Mesenchymal stem cell of the bone marrow (primary cell): ENCODE measurements around the gene UBLCP1.

- CAGE, long polyA plus RNA: no peak
These were observed 152.8 kb downstream of the SGCD start for GRCh38 chr5:156479671-156480233.

GRCh38 chr5:157233638-157233972 is 32.3 kb upstream of the CYFIP2 start:
- CAGE, long polyA plus RNA: no peak

GRCh38 chr5:157291275-157291817 is 25.4 kb downstream of the CYFIP2 start:
- CAGE, long polyA plus RNA: no peak

DNA sequence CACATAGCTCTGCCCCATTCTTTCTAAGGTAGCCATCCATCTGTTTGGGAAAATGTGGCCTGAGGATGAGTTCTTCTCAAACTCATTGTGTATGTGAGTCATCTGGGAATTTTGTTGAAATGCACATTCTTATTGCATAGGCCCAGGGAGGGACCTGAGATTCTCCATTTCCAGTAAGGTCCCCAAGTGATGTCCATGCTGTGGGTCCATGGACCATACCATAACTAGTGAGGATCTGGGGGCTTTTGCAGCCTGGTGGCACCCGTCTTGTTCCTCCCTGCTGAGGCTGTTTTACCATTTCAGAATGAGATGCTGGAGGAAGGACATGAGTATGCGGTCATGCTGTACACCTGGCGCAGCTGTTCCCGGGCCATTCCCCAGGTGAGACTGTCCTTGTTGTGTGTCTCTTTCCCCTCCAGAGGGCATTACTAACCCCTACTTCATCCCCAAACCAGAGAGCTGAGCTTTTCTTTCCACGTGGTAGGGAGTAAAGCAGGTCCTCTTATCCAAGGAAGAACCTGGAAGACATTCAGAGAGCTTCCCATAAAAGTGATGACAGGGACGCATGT is 28.6 kb downstream of the CYFIP2 start:
- CAGE, long polyA plus RNA: no peak

GRCh38 chr5:157845977-157846268 is 13.0 kb downstream of the CLINT1 start:
- CAGE, long polyA plus RNA: no peak

DNA sequence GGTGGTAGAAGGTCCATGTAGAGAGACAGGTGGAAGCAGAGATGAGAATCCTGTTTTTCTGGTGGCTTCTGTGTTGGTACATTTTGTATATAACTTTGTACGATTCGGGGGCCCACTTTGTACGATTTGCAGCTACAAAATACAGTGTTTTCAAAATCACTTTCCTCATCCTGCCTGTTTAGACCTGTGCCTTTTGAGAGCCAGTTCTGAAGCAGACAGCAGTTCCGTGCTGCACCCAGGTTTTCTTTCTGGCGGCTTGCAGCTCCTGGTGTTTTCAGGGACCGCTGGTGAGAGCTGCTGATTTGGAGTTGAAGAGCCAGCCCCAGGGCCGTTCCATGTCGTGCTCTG is 135.8 kb upstream of the CLINT1 start:
- CAGE, long polyA plus RNA: no peak

GRCh38 chr5:158560322-158560880 is 539.3 kb downstream of the EBF1 start:
- CAGE, long polyA plus RNA: no peak

GRCh38 chr5:158917960-158918159 is 181.9 kb downstream of the EBF1 start:
- CAGE, long polyA plus RNA: no peak

GRCh38 chr5:158997566-158997759 is 102.3 kb downstream of the EBF1 start:
- CAGE, long polyA plus RNA: no peak

DNA sequence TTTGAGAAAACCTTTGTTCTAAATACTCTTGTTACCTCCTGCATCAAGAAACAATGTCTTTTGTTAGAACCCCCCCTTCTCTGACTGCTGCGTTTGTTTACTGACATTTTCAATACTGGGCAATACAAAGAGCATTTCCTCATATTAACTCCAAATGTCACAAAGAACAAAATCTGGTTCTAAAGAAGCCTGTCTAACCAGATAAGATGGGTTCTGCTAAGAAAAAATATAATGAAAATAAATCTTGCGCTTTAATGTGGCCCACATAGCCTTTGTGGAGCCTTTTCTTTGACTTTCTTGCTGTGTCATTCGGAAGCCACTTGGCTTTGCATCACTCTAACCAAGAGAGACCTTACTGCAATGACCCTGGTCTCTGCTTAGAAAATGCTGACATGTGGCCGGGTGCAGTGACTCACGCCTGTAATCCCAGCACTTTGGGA is 88.1 kb downstream of the EBF1 start:
- CAGE, long polyA plus RNA: no peak

DNA sequence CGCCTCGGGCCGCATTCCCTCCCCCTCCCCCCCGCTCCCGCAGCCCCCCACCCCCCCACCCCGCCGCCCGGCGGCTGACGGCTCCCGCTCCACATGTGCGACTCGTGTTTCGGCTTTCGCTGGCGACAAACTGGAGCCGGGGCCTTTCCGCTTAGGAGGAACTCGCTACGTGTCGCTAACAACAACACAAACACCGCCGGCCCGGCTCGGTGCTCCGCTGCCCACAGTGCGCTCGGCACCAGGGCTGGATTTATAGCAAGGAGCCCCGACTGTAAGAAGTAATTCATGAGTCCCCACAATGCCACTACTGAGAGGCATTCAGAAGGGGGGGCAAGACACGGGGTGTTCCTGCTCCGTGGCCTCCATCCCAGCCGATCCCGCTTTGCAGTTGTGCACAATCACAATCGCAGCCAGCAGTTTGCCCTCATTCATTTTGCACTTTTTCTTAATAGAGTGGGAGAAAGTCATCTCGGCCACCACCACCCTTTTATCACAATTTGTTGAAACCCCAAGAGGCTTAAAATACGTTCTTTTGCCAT is 48.3 kb downstream of the EBF1 start:
- CAGE, long polyA plus RNA: no peak

DNA sequence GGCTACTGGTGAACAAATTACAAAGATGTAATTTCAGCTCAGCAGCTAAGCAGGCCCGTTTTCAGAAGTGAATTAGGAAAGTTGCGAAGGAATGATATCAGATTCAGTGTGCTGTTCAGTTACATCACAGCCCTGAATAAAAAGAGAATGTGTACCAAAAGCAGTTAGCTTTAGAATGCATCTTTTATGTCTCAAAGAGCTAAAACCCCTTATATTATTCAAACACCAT is 9.4 kb downstream of the EBF1 start:
- CAGE, long polyA plus RNA: no peak

- CAGE, long polyA plus RNA: no peak
These were observed 4.7 kb downstream of the EBF1 start for GRCh38 chr5:159094624-159095877.

- CAGE, long polyA plus RNA: no peak
These were observed 43.3 kb downstream of the RNF145 start for GRCh38 chr5:159165828-159166621.

- CAGE, long polyA plus RNA: no peak
These were observed 24.4 kb downstream of the RNF145 start for GRCh38 chr5:159184803-159185508.

GRCh38 chr5:159262842-159263944 is at the start of gene UBLCP1:
Gene UBLCP1, plus strand, starts transcription at chr5:159263290.
- CAGE, long polyA plus RNA: no peak

GRCh38 chr5:159412415-159412783 is 82.1 kb upstream of the IL12B start:
- CAGE, long polyA plus RNA: no peak

DNA sequence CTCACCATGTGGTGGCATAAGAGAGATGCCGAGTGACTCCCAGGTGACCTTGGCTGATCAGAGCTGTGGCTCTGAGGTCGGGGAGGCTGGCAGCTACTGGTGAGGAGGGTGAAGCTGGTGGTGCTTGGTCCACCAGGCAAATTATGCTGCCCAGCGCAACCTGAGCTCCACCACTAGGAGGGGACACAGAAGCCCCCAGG is 111.2 kb upstream of the IL12B start:
- CAGE, long polyA plus RNA: no peak

DNA sequence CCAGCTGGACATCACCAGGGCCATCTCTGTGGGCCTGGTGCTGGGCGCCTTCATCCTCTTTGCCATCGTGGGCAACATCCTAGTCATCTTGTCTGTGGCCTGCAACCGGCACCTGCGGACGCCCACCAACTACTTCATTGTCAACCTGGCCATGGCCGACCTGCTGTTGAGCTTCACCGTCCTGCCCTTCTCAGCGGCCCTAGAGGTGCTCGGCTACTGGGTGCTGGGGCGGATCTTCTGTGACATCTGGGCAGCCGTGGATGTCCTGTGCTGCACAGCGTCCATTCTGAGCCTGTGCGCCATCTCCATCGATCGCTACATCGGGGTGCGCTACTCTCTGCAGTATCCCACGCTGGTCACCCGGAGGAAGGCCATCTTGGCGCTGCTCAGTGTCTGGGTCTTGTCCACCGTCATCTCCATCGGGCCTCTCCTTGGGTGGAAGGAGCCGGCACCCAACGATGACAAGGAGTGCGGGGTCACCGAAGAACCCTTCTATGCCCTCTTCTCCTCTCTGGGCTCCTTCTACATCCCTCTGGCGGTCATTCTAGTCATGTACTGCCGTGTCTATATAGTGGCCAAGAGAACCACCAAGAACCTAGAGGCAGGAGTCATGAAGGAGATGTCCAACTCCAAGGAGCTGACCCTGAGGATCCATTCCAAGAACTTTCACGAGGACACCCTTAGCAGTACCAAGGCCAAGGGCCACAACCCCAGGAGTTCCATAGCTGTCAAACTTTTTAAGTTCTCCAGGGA is 913 bp downstream of the ADRA1B start:
- CAGE, long polyA plus RNA: no peak

- CAGE, long polyA plus RNA: no peak
These were observed 11.9 kb downstream of the TTC1 start for GRCh38 chr5:160020881-160021143.